ENCODE measurements around a stretch of chr19.

DNA sequence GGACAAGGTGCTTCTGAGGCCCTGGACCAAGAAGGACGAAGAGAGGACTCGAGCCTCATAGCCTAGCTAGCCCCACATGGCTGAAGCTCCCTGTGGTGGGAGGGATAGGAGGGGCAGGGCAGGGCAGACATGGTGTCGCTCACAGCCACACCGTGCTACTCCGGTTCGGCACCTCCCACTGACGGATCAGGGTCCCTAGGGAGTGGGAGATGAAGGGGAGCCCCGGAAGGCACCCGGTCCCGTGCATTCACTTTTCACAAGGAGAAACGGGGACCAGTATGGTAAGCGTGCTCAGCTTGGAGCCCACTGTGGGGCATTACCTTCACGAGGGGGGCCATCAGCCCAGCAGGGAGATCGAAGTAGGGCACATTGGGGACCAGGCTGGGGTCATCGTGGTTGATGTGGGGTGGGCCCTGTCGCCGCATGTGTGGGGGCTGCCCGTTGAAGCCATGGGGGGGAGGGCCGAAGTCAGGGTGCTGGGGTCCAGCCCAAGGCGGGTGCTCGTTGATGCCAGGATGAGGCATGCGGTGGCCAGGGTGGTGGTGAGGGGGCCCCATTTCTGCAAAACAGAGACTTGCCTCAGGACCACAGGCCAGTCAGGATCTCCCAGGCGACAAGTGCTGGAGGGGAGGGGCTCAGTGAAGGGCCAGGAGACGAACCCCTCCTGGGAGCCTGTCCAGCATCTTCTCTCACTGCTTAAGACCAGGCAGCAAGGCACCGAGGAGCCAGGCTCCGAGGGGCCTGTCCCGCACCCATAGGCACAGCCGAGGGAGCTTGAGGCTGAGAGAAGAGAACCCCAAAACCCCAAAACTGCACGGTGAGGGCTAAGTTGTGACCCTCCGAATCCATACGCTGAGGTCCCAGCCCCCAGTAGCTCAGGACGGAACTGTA lies 19.3 kb downstream of the CHERP start:
- PRO-cap, 2 experiments = no peak in any of the 2 experiments

DNA sequence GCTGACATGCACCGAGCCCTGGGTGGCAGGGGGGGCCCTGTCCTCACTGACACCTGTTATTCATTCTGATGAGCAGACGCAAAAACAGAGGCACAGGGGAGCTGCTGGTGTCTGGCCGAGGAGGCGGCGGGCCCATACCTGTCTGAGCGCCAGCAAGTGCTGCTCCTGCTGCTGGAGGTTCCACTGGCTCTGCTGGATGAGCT lies 7.0 kb downstream of the CHERP start:
- PRO-cap, 2 experiments = no peak in any of the 2 experiments

DNA sequence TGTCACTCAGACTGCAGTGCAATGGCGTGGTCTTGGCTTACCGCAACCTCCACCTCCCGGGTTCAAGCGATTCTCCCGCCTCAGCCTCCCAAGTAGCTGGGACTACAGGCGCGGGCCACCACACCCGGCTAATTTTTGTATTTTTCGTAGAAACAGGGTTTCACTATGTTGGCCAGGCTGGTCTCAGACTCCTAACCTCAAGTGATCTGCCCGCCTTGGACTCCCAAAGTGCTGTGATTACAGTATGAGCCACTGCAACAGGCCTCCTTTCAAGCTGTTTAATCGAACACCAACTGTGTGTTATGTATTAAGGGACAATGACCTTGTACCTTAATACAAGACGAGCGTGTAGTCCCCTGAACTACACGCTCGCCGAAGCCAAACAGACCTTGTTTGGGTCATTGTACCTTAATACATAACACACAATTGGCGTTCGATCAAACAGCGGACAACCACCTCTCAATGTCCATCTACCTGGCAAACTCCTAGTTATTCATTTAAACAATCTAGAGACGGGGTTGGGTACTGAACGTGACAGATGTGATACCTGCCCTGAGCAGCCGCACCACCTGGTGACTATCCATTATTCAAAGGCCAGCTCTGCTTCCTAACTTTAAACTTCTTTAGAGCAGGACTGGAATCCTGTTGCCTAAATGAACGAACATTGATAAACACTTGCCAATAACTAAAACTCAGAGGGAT lies 1.4 kb downstream of the CHERP start:
- PRO-cap, 2 experiments = no peak in any of the 2 experiments

DNA sequence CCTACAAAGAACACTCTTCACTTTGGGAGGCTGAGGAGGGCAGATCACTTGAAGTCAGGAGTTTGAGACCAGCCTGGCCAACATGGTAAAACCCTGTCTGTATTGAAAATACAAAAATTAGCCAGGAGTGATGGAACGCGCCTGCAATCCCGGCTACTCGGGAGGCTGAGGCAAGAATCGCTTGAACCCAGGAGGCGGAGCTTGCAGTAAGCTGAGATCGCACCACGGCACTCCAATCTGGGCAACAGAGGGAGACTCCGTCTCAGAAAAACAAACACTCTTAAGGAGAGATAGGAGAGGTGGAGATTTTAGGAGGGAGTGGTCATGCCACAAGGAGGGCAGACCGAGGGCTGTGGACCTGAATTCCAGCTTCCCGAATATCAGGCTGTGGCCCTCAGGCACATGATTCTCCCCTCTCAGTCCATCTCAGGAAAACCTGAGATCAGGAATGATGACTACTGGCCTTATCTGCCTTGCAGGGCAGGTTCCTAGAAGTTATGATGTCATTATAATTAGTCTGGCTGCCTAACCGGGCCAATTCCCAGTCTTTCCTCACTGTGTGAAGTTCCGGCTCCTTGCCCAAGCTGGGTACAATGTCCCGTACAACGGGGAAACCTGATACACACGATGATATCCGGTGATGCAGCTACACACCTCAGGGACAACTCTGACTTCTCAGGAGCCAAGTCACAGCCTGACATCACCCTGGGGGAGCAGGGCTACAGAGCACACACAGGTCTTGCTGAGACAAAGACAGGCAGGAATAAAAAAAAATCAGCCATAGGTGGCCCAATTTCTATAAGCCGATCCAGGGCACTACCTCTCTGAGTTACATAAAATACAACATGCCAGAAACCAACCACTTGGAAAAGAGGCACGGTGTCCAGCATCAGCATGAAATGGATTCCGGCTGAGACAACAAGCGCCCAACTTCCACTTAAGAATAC lies 2.4 kb downstream of the SLC35E1 start:
- PRO-cap, 2 experiments = no peak in any of the 2 experiments

- PRO-cap, 2 experiments = no peak in any of the 2 experiments
Observed at GRCh38 chr19:16586593-16586921, 14.3 kb upstream of the SLC35E1 start.

DNA sequence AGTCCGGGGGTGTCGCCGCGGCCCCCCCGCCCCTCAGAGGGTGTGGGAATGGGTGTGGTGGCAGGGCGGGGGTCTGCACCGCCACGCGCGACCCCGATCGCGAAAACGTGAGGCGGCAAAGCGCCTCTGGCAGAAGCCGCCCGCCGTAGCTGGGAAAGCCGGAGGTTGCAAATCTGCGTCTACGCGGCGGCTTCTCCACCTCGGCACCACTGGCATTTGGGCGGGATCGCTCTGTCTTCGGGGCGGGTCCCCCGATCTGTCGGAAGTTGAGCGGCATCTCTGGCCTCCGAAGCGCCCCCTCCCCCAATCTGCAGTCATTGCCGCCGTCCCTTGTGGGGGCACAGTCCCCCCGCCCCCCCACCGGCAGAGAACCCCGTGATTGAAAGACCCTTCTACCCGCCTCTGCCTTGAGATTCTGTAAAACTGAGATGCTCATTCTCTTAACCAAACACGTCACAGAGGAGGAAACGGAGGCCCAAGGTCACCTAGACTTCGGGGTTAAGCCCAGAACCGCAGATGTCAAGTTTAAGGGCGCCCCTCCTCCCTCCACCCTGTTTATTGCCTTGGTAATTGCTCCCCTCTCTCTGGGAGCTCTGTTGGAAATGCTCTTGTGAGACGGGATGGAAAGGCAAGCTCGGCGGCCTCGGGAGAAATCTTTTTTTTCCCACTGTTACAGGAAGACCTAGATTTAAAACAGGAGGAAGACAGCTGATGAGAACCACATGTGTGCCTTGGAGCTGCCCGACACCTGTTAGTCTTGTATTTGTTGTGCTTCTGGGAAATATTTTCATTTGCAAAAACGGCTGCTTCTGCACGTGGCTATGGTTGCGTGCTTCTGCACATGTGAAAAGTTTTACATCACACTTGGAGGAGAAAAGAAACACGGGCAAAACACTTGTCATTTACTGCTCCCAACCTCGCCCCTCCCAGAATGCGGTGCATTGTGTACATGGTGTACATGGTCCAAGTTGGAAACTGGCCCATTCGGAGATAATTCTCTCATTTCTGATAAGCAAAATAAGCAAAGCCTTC lies 995 bp upstream of the MED26 start:
- PRO-cap, 2 experiments = peak in 2 of 2 experiments; most common minus-strand start position 211 of the sequence (in 2)

DNA sequence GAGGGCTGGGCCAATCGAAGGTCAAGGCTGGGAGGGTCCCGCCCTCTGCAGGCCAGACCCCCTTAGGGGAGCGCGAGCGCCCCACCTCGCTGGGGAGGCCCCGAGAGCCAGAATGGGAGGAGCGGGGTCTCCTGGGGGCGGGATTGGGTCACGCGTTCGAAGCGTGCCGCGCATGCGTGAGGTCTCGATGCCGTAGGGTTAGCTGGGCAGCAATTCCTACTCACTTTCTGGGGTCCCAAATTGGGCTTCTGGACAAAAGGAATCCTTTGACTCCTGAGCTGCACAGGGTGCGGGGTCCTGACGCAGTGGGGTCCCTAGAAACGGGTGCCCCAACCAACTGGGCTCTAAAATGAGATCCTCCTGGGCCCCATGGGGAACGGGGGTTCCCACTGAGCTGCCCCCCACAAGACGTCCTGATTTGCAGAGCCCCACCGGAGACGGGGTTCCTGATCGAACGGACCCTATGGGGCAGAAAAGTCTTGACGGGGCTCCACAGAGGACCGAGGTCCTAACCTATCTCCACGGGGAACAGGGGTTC lies 331 bp upstream of the SMIM7 start:
- PRO-cap, 2 experiments = peak in 2 of 2 experiments; most common plus-strand start position 173 of the sequence (in 2)

DNA sequence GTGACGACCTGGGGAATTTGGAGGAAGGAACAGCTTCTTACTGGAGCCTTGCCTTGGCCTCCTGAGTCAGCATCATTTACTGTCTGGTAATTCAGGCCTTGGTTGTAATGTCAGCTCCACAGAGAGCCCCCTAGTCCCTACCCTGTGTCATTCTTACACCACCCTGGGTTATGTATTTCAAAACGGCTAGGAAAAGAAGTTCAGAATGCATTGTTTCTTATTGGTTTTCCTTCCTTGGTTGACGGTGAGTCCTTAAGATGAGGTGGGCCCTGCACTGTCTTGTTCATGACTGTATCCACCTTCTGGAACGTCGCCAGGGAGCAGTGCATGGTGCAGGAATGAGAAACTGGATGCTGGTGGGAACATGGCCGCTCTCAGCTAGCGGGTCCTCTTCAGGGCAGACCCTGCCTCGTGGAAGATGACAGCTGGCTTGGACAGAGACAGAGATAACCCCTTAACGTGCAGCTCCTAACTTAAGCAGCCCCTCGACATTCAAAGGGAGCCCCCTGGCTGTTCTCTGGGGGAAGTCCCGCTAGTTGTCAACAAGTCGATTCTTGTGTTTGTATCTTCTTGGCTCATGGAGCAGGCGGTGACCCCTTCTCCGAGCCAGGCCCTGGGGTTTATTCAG lies 7.2 kb downstream of the SIN3B start:
- PRO-cap, 2 experiments = no peak in any of the 2 experiments

DNA sequence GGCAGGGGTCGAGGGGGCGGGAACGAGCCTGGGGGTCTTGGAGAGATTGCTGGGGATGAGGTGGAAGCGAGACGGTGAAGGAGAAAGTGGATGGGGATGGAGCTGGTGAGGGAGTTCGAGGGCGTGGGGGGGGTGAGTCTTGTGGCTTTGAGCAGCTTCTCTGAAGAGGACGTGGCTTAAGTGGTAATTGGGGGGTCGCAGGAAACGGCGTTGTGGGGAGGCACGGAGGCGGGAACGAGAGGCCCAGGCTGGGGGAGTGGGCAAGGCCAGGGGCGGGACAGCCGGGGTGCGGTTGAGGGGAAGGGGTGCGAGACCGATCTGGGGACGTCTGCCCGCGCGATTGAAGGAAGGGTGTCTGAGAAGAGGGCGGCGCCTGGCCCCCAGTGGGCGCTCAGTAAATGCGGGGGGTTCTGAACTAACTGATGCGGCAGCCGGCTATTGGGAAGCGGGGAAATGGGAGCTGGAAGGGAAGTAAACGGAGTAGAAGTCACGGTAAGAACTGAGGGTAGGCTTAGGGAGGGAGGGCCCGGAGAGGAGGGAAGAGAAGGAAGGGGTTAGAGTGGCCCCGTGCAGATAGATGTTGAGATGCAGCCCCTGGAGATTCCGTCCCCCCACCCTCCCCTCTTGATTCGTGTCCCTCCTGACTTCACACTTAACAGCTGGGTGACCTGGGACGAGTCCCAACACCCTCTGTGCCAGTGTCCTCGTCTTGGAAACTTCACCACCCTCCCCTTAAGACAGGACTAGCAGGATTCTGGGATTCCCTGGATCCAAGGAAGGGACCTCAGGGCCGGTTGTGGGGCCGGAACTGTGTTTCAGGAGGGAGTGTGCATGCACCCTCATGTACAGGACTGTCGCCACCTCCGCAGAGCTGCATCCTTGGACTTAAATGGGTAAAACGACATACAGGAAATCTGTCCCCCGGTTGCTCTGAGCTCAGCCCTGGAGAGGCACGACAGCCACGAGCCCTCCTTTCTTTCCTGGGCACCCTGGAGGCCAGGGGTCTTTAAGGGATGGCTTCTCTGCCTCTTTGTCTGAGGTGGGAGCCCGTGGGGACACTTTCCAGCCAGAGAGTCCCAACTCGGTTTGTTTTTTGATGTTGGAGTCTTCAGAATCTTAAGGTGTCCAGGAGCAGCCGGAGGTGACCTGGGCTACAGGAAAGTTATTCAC lies 784 bp downstream of the MYO9B start:
- PRO-cap, 2 experiments = peak in 1 of 2 experiments; most common minus-strand start position 357 of the sequence (in 1)

GRCh38 chr19:17104690-17105156 lies 29.1 kb downstream of the MYO9B start:
- PRO-cap, 2 experiments = no peak in any of the 2 experiments

DNA sequence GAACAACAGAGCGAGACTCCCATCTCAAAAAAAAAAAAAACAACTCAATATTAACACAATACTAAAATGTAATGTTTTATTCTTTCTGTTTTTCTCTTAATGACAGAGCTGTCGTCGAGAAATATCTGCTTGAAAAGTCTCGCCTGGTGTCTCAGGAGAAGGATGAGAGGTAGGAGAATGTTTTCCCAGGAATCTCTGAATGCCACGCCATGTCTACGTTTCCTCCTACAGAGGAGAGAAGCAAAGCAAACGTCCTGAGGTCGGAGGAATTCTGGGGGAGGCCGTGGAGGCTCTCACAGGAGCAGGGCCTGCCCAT lies 62.7 kb upstream of the USE1 start:
- PRO-cap, 2 experiments = no peak in any of the 2 experiments

DNA sequence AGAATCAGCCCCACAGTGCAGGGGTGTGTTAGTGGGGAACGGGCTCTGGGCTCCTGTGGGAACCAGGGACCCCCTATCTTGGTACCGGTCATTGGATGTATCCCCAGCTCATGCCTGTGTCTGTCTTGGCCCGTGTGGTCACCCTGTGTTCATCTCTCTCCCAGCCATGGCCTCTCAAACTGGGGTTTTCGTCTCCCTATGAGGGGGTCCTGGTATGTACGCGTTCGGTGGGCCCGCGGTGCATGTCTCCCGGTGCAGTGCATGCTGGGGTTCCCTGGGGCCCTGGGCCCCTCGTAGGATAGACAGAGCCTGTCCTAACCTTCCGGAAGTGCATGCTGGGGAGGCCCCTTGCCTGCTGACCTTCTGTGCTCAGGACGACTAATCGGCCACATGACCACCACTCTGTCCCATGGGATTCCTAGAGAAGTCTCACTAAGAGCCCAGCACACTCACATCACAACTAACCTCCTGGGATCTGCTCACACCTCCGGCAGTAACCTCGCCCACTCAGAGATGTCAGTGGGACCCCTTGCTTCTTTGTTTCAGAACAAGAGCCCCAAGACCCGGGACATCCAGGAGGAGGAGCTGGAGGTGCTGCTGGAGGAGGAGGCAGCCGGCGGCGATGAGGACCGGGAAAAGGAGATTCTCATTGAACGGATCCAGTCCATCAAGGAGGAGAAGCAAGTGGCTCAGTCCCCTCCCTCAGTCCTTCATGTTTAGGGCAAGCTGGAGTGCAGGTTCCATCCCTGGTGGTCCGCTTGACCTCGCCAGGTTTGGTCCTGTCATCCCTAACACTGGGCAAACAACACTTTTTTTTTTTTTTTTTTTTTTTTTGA lies 4.8 kb upstream of the USE1 start:
- PRO-cap, 2 experiments = no peak in any of the 2 experiments

GRCh38 chr19:17310051-17310936 lies 931 bp downstream of the DDA1 start:
- PRO-cap, 2 experiments = no peak in any of the 2 experiments

DNA sequence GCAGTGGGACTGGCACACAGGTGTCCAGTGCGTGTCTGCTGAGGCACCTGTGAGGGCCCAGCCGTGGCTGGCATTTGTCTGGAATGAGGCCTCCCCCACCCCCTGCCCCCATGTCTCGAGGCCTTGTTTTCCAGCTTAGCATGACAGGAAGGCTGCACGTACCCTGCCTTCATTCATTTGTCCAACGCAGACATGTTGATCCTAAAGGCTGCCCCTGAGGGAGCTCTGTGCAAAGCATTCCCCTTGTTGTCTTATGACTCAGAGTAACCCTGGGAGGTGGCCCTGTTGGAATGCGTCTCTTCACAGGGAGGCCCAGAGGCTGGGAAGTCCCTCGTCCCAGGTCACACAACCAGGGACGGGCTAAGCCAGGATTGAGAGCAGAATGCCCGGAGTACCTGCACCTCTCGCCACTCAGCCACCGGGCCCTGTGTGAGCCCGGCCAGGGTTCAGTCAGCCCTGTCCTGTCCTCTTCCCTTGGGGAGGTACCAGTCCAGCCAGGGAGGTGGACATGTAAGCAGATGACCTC lies 2.5 kb downstream of the DDA1 start:
- PRO-cap, 2 experiments = no peak in any of the 2 experiments

DNA sequence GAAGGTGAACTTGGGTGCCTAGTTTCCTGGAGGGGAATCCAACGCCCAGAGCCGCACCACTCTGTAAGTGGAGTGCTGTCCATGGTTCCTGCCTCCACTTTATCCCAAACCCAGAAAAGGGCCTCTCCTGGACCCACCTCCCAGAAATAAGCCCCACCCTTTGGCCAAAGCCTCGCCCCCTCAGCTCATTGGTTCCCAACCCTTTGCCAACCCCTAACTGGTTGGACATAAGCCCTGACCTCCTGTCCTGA lies 2.3 kb downstream of the ANO8 start:
- PRO-cap, 2 experiments = no peak in any of the 2 experiments

- PRO-cap, 2 experiments = no peak in any of the 2 experiments
Observed at GRCh38 chr19:17337726-17338527, 574 bp downstream of the GTPBP3 start.

DNA sequence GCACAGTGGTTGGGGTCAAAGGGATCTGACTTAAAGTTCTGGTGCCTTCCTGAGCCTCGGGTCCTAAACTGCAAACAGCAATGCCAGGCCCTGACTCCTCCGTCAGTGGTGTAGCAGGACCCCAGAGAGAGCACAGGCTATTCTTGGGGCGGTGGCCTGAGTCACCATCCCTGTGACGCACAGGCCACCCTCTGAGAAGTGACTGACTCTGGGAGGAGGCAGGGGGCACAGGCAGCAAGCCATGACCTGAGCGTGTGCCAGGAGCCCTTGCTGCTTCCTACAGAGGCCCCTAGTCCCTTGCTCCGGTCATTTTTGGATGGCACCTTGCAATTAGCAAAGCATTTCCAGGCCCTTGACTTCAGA lies 18.7 kb downstream of the PLVAP start:
- PRO-cap, 2 experiments = no peak in any of the 2 experiments

- PRO-cap, 2 experiments = no peak in any of the 2 experiments
Observed at GRCh38 chr19:17489002-17489778, 18.9 kb downstream of the SLC27A1 start.

GRCh38 chr19:17686628-17687077 lies 1.5 kb downstream of the UNC13A start:
- PRO-cap, 2 experiments = no peak in any of the 2 experiments

DNA sequence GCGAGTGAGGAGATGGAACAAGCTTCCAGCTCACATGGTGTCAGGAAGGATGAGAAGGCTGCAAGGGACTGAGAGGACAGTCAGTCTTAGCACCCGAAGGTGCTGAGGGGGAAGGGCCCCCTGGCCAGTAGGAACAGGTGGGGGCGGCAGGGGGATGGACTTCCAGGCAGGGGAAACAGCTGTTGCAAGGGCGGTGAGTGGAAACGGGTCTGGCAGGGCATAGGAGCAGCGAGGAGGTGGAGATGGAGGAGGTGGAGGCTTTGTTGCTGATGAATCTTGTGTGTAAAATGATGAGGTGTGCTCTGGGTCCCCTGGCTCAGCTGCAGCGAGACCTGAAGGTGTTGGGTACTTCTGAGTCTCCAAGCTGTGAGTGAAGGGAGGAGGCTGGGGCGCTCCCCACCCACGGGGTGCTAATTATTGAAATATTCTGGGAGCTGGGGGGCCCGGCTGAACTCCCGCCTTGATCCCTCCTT lies 1.2 kb downstream of the MAP1S start:
- PRO-cap, 2 experiments = no peak in any of the 2 experiments

All from Metastatic Liver Carcinoma in the Lung (tissue), 2 donors.